Right ventricle myocardium (tissue), 1 donor: ENCODE data around the genes CASP10 and KIAA2012.

DNA sequence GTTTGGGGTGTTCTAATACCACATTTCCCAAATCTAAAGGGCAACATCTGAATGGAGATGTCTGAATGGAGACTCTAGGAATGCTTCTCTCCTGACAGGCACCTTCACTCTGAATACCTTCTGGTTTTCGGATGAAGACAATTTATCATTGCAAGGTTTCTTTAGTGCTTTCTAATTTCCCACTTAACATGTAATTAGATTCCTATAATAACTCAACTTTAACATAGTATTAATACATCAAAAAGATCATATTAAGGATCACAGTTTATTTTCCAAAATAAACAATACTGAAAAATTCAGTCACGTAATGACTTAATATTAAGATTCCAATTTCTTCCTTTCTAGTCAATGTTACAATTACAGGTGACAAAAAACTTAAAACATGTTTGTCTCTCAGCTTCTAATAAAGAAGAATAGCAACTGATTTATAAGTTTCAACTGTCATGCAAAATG, 11.9 kb downstream of the SATB2 start:
- PRO-cap, 2 experiments, result no peak in any of the 2 experiments

DNA sequence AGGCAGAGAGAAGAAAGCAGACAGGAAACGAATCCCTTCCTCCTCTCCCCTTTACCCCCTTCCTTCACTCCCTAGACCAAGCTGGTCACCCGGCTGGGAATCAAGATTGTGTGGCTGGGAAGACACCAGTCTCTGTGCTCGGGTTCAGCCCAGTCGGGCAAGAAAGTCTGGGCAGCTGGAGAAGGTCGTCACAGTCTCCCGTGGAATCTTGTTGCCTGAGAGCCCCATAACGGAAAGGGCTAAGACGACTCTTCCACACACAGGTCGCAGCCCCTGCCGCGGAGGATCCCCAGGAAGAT, 12.2 kb upstream of the SATB2 start:
- PRO-cap, 2 experiments, result no peak in any of the 2 experiments

GRCh38 chr2:200380041-200380617, 73.6 kb downstream of the SPATS2L start:
- PRO-cap, 2 experiments, result no peak in any of the 2 experiments

DNA sequence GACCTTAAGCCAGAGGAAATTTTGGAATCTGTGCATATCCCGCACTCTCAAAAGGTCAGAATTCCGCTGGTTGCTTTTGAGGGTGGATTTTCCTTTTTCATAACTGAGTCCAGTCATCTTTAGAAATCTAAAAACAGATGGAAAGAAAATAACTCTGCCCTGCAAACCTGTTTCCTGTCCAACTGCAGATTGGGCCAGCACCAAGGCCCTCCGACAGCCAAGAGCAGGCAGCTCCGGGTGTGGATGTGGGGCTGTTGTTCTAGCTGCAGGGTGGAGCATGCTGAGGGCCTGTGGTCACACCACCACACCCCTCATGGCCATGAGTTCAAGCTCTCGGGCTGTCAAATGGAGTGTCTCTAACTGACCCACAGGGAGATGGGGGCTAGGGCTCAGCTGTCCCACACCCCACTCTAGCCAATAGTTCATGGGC, 69.3 kb upstream of the BZW1 start:
- PRO-cap, 2 experiments, result no peak in any of the 2 experiments

DNA sequence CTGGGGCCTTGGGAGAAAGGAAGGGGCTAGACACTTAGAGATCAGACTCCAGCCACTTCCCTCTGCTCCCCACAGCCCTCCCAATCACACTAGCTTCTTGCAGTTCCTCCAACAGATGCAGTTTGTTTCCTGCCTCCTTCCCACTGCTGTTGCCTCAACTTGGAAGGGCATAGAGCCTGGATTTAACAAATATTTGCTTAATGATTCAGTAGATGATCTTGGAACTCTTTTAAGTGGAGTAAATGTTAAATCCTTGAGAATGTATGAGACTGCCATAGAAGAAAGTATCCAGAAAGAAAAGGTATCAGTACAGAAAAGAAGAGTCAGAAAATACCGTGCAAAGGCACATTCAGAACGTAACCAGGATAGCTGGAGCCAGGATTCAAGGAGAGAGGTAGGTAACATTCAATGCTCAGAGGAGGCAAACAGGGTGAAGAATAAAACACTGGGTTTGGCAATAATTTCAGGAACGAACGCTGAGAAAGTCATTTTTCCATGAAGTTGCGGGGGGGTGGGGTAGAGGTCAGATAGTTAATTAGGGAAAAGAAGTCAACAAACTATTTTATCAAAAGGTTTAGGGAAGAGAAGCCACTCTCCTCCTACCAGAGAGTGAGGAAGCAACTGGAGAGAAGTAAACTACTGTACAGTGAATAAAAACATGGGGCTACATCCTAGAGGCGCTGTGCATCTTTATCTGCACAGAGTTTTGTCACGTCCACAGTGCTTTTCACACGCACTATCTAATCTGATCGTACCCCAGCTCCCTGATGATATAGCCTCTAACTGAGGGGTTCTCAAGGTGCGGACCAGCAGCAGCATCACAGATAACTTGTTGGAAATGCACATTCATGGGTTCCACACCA, 1.2 kb upstream of the BZW1 start:
- PRO-cap, 2 experiments, result no peak in any of the 2 experiments

DNA sequence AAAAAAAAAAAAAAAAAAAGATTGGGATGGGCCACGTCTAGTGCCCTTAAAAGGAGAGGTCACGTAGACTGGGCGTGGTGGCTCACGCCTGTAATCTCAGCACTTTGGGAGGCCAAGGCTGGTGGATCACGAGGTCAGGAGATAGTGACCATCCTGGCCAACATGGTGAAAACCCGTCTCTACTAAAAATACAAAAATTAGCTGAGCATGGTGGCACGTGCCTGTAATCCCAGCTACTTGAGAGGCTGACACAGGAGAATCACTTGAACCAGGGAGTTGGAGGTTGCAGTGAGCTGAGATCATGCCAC, 19.4 kb downstream of the BZW1 start:
- PRO-cap, 2 experiments, result no peak in any of the 2 experiments

DNA sequence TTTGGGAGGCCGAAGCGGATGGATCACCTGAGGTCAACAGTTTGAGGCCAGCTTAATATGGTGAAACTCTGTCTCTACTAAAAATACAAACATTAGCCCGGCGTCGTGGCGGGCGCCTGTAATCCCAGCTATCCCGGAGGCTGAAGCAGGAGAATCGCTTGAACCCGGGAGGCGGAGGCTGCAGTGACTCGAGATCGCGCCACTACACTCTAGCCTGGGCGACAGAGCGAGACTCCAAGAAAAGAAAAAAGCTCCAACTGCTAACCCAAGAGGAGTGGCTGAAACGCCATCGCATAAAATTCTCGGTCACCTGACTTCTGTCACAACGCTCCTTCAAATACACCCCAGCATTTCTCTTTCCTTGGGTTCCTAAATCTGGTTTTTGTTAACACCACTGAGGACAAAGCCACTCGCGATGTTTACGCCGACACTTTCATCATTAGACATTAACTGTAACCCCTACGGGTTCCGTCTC, 808 bp downstream of the CLK1 start:
- PRO-cap, 2 experiments, result peak in 1 of 2 experiments; most common minus-strand start position 356 of the sequence (in 1)

- PRO-cap, 2 experiments, result no peak in any of the 2 experiments
Measured at GRCh38 chr2:201140003-201140609, 24.1 kb downstream of the CFLAR start.

- PRO-cap, 2 experiments, result no peak in any of the 2 experiments
Measured at GRCh38 chr2:201159817-201160087, 23.2 kb upstream of the CASP10 start.

DNA sequence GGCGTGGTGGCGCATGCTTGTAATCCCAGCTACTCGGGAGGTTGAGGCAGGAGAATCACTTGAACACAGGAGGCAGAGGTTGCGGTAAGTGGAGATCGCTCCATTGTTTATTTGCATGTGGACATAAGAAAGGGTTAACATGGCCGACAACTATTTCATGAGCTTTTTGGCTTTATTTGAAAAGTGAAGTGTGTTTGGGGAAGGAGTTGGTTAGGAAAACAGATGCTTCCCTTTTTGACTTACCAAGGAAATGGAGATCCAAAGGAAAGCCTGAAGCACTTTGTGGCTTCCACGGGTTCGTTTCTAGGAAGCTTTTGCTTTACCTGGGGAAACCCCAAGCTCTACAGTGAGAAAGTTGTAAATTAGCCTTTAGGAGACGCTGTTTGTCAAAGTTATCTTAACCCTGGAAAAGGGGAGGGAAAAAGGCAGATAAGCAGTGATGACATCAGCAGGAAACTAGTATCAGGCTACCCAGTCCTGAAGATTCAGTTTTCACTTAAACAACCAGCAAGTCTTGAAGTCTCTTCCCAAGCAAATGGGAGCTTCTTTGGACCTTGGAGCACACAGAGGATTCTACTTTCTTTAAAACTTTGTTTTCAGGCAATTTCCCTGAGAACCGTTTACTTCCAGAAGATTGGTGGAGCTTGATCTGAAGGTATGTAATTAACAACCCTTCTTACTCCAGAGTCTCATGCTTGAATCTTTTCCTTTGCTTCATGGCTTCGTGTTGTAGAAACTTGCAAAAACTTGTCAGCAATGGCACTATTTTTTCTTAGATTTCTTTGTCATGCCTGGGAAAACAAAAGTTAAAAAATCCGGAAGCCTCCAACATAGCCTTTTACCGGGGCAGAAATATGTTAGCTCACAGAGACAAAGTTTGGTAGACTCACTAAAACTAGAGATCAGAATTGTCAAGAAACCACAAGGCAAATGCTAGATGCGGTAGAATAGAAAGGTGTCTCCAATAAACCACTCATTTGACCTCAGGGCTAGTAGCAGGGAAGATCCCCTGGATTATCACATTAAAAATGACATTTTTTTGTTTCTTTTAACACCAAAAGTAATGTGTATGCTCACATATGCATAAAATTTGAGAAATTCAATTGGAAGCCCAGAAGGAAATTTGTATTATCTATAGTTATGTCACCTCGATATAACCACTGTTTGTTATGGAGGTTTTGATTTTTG, at the start of gene CASP10:
CASP10 (plus strand) TSS at position 488 of the 1,188 bp plus-strand sequence.
- PRO-cap, 2 experiments, result peak in 1 of 2 experiments; most common plus-strand start position 488 of the sequence (in 1)

DNA sequence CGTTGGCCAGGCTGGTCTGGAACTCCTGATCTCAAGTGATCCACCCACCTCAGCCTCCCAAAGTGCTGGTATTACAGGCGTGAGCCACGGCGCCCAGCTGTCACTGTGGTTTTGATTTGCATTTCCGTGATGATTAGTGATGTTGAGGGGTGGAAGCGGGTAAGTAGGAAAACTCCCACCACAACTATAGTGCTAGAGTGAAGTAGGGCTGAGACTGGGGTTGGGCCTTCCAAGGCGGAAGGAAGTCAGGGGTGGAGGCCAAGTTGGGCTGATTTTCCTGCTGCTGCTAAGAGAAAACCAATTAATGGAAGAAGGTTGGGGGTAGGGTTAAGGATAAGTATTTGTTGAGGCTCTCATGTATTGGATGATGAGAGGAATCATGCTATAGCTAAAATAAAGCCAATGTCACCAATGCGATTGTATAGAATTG, 29.2 kb downstream of the CASP10 start:
- PRO-cap, 2 experiments, result no peak in any of the 2 experiments

GRCh38 chr2:201234251-201234570, 26.1 kb upstream of the CASP8 start:
- PRO-cap, 2 experiments, result no peak in any of the 2 experiments

GRCh38 chr2:201454497-201455004, 3.0 kb downstream of the STRADB start:
- PRO-cap, 2 experiments, result no peak in any of the 2 experiments

DNA sequence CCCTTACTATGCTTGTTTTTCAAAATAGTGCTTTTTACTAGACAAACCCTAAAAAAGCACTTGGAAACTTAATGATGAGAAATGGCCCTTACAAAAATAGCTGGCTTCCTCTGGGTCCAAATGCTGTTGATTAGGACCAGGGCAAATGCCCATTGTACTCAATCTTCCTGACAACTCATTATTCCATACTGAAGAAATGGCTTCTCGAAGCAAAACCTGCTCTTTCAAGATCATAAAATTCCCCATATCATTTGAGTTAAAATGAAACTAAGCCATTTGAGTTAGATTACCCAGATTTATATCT, 293 bp downstream of the MPP4 start:
- PRO-cap, 2 experiments, result no peak in any of the 2 experiments

GRCh38 chr2:201726430-201726867, 28.0 kb upstream of the MPP4 start:
- PRO-cap, 2 experiments, result no peak in any of the 2 experiments

- PRO-cap, 2 experiments, result no peak in any of the 2 experiments
Measured at GRCh38 chr2:201758174-201758621, 22.5 kb downstream of the ALS2 start.

- PRO-cap, 2 experiments, result peak in 2 of 2 experiments; most common plus-strand start chr2:202032919 (in 2); most common minus-strand start chr2:202033171 (in 2)
Measured at GRCh38 chr2:202032497-202033672, 770 bp upstream of the FZD7 start.

DNA sequence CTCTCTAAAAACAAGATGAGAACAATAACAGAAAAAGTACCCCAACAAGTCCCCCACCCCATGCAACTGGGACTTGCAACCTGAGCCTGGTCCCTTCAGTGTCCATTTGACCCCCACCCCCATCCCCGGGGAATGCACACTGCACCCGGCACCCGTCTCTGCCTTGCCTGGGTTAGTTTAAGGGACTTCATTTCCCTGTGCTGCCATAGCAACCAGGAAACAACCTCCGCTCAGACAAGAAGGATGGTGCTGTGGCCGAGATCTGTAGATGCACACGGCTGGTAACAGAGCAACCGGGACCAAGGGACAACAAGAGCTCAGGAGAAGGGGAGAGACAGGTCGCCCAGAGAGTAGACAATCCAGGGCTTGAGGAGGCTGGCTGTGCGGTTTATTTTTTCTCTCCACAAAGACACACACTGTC, at the start of gene KIAA2012:
KIAA2012 (plus strand) TSS at position 233 of the 421 bp plus-strand sequence.
- PRO-cap, 2 experiments, result no peak in any of the 2 experiments

DNA sequence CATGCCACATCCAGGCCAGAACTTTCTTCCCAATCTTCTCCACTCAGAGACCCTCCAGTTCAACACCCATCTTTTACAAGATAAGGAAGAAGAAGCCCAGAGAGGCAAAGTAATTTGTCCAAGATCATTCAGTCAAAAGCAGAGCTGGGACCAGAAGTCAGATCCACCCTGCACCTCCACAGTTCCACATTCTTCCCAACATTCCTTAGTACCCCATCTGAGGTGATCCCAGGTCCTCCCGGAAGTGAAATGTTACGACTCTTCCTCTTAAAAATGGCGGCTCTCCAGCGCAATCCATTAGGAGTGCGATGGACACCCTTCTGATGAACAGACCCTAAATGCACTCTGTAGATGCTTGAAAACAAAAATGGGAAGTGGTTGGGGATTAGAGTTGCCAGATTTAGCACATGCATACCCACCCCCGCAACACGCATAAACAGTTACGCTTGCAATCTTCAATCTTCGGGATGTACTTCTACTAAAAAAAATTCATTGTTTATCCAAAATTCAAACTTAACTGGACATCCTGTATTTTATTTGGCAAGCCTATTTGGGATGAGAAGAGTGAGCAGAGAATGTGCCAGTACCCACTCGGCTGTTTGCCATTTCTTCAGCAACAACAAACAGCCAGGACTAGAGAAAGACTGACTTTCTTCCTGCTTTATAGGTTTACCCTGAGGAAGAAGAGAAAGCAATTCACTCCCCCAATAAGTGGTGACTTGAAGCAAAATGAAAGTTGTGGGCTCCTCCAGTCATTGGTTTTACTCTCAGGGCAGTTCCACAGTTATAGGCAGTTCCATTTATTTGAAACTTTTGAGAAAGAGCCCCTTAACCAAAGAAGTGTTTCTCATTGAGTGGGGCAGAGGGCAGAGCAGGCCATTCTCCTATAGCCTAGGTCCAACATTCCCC, 18.4 kb downstream of the KIAA2012 start:
- PRO-cap, 2 experiments, result no peak in any of the 2 experiments

GRCh38 chr2:202386038-202386422, 9.9 kb downstream of the BMPR2 start:
- PRO-cap, 2 experiments, result no peak in any of the 2 experiments